Colon Carcinoma Metastatic in the Lung (tissue), 2 donors: ENCODE measurements around a stretch of chr10.

DNA sequence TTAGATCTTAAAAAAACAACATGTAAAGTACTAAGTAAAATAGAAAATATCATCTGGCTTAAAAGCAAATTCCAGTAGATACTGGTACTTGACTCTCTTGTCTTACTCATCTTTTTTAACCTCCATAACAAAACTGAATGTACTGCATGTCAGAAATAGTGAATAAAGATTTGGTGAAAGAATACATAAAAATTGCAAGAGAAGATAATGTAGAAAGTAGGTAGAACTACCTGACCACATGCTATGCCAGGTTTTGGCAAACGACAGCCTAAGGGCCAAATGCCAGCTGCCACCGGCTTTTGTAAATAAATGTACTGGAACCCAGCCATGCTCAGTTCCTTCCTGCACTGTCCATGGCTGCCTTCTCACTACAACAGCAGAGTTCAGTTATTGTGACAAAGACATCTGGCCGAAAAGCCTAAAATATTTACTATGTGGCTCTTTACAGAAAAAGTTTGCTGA, 14.0 kb downstream of the KIN start:
- PRO-cap, 2 experiments = no peak in any of the 2 experiments

DNA sequence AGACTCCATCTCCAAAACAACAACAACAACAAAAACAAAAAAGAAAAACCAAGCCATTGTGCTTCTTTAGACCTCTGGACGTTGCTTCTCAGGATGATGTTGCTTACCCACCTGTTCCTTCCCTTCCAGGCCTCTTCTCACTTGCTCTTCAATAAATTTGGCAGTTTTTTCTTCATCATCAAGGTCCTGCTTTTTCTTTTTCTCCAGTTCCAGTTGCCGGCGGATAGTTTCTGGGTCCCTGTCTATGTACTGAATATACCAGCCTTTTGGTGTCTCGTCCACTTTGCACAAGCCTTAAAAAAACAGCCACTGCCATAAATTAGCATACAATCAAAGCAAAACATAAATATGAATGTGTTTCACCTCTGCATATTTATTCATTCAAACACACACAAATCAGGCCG, 9.1 kb downstream of the KIN start:
- PRO-cap, 2 experiments = no peak in any of the 2 experiments

DNA sequence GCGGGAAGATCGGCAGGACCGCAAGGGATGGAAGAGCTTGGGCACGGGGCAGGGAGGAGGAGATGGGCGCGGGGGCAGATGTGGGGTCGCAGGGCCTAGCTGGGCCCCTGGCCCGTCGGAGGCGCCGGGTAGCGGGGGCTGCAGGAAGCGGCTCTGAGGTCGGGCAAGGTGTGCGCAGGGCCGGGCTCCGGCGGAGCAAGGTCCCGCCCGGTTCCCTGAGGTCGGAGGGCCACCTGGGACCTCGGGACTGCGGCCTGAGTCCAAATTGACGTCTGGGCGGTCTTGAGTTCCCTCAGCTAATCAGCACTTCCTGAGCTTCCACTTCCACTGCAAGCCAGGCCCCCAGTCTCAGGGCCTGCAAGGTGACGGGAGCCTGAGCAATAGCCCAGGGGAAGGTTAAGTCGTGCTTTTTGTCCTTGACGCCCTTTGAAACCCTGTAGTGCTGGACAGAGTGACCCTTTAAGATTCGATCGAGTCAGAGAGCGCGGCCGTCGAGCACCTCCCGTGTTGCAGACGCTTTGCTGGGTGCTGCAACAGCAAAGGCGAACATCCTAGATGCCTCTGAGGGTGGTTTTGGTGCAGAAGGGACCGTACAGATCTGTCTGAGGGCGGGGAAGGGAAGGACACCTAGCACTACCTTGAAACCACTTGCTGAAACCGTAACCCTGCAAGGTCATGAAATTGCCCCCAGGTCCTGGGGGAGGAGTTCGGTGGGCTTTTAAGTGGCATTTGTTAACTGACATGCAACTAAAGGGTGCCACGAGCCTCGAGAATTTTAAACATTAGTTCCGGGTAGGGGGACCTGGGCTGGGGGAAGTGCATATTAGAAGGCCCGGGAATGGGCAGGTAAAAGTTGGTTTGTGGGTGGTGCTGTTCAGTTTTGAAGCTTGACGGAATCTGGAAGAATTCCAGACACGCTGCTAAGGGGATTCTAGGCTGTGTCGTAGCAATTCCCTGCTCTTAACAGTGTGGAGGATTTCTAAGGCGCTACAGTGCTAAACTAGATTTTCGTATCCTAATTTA, 610 bp downstream of the ATP5F1C start:
- PRO-cap, 2 experiments = peak in 1 of 2 experiments; most common minus-strand start position 302 of the sequence (in 1)

DNA sequence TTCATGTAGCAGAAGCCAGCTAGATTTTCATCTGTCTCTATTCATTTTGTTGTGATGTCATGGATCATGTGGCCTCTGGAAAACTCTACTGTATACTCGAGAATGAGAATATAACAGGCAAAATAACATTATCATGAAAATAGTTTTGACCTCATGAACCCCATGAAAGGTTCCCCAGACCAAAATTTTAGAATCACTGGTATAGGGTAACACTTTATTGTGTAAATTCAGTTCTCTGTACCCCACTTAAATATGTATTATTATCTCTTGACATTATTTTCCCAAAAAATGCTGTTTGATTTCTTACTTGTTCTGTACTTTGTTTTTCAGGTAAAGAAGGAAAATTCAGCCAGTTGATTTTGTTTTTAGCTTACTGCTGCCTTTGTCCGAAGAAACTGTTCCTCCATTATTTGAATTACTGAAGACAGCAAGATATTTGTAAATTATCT, 11.0 kb upstream of the TAF3 start:
- PRO-cap, 2 experiments = no peak in any of the 2 experiments

- PRO-cap, 2 experiments = no peak in any of the 2 experiments
These were observed 2.7 kb upstream of the GATA3 start for GRCh38 chr10:8051688-8052332.

DNA sequence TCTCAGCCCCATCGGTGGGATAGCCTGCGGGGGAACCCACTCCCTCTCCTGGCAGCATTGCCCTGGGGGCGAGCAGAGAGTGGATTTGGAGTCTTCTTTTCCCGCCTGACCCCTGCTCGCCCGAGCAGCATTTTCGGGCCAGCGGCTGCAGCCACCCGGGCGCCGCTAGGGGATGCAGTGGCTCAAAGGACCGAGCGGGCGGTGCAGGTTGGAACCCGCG, 1.3 kb upstream of the GATA3 start:
- PRO-cap, 2 experiments = no peak in any of the 2 experiments

DNA sequence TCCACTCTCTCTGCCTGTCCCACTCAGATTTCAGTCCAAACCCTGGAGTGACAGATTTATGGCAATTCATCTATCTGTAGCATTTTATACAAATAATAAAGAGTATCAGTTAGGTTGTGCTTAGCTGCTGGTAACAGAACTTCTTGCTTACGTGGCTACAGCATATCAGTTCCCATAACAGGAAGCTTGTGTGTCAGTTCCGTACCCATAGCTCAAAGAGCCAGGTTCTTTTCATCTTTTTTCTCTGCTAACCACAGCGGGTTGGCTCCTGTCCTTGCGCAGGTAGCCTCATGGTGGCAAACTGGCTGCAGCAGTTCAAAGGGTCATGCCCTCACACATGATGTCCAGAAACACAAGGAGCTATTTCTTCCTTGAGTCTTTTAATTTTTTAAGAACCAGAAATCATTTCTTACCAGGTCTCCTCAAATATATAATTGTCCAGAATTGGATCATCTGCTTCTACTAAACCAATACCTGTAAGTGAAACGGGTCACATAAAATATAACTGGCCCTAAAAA, 1041.8 kb downstream of the GATA3 start:
- PRO-cap, 2 experiments = no peak in any of the 2 experiments

DNA sequence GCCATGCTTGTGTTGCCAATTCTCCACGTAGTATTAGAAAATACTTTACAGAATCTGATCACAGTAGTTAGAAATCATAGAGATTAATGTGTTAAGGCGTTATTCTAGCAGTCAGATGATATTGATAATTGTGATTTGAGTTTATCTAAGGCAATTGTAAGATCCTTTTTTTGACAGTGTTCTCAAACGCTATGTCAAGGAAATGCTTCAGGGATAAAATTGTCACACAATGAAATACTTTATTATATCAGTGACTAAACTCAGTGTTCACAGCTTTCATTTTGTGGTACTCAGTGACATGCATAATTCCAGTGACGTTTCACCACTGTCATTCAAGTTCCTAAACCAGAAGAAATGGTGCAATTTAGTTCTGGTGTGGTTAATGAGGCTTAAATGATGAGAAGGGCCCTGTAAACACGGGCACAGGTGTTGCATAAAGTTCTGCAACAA, 1246.9 kb downstream of the GATA3 start:
- PRO-cap, 2 experiments = no peak in any of the 2 experiments

GRCh38 chr10:9877831-9878393, 1139.8 kb upstream of the CELF2 start:
- PRO-cap, 2 experiments = no peak in any of the 2 experiments

- PRO-cap, 2 experiments = no peak in any of the 2 experiments
These were observed 804.3 kb upstream of the CELF2 start for GRCh38 chr10:10213164-10213961.

DNA sequence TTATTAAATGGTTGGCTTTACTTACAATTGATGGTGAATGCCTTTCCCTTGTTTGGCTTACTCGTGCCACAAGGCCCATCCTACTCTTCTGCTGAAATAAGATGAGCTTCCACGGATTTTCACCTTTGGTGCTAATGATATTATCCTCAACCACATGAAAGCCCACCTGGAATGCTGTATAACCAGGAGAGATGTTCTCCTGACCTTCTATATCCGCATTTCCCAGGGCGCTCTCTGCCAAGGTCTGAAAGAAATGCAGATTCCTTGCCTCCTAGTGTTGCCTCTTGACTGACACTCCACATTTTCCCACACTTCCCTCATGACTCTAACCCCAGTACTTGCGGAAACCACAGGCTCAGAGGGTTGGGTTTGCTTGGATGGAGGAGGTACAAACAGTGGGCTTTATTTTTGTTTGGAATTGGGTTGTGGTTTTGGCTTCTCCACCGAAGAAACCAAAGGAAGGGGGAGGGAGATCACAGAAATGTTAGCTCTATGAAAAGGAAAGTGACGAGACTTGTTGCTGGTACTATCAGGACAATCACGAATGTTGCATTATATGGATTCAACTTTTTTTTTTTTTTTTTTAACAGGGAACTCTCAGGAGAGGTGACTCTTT, 222.9 kb upstream of the CELF2 start:
- PRO-cap, 2 experiments = peak in 1 of 2 experiments; most common minus-strand start position 236 of the sequence (in 1)

DNA sequence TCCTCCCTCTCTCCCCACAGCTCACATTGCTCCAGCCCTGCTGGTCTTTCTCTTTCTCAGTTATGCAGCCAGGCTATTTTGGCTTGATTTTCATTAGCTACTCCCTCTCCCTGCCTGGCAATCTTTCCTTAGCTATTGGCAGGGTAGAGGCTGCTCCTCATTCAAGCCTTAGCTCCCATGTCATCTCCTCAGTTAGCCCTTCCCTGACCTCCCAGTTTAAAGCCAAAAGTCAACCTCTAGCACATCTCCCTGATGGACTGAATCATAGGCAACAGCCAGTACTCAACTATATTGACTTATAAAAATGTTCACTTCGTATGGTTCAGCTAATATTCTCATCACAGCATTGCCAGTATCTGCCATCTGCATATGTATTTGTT, 214.3 kb upstream of the CELF2 start:
- PRO-cap, 2 experiments = no peak in any of the 2 experiments

DNA sequence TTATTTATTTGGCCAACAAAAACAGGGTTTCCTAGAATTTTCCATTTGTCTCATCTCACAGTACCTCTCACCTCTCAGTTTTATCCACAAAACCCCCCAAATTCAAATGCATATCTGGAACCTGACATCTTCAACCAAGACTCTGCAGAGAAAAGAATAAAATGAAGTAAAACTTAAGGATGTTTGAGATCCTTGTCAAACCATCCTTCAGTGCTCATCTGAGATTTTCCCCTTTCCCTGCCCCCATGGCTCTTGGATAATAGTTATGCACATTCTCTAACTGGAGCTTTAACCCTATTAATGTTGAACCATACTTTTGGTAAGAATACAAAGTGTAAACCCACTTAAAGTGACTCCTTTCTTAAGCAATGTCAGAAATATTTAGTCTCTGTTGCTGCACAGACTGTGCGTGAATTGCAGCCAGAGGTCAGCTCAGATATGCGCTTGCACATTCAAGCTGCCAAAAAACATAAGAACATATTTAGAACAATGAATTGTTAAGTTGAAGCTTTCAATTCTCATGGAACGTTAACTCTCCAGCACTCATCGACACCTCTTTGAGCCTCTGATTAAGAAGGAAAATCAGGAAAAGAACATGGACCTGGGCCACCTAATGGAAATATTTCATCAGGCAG, 193.2 kb upstream of the CELF2 start:
- PRO-cap, 2 experiments = no peak in any of the 2 experiments

- PRO-cap, 2 experiments = no peak in any of the 2 experiments
These were observed 187.3 kb upstream of the CELF2 start for GRCh38 chr10:10830392-10830771.

DNA sequence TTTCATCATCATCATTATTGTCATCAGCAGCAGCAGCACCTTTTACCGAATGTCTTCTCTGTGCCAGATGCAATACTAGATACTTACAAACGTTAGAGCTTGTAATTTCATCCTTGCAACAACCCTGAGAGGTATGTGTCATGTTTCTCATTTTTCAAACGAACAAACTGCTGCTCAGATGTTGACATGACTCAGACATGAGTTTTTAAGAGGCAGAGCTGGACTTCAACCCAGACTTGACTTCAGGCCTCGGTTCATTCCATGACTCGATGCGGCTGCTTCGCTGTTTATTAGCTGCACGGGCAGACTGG, 126.3 kb upstream of the CELF2 start:
- PRO-cap, 2 experiments = no peak in any of the 2 experiments

DNA sequence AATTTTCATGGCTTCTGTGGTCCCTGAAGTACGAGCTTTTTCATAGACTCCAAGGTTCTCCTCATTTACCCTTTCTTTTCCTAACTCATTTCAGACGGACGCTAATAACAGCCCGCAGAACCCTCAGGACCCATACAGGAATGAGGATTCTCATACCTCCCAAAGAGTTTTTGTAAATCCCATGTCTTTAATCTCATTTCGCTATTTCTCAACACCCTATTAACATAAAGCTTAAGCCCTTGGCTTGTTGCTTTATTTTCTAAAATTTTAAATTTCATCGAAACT, 28.8 kb downstream of the CELF2 start:
- PRO-cap, 2 experiments = no peak in any of the 2 experiments

GRCh38 chr10:11061101-11061624, 43.5 kb downstream of the CELF2 start:
- PRO-cap, 2 experiments = no peak in any of the 2 experiments

GRCh38 chr10:11170876-11171992, 153.6 kb downstream of the CELF2 start:
- PRO-cap, 2 experiments = peak in 2 of 2 experiments; most common minus-strand start chr10:11171022 (in 2)

- PRO-cap, 2 experiments = no peak in any of the 2 experiments
These were observed 158.9 kb downstream of the CELF2 start for GRCh38 chr10:11176350-11177159.

DNA sequence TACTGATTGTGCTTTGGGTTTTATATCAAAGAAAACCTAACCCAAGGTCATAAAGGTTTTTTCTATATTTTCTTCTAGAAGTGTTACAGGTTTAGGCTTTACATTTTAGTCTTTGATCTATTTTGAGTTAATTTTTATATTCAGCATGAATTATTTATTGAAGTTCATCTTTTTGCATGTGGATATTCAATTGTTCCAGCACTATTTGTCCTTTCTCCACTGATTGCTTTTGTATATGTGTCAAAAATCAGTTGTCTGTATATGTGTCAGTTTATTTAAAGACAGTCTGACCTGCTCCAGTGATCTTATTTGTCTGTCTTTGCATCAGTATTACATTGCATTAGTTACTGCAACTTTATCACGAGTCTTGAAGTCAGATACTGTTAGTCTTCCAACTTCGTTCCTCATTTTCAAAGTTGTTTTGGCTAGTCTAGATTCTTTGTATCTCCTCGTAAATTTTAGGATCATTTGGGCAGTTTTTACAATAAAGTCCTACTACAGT, 166.3 kb downstream of the CELF2 start:
- PRO-cap, 2 experiments = no peak in any of the 2 experiments